NALM6 (cell line): ENCODE results near the genes SLC1A1, JAK2, INSL6 and PLGRKT.

DNA sequence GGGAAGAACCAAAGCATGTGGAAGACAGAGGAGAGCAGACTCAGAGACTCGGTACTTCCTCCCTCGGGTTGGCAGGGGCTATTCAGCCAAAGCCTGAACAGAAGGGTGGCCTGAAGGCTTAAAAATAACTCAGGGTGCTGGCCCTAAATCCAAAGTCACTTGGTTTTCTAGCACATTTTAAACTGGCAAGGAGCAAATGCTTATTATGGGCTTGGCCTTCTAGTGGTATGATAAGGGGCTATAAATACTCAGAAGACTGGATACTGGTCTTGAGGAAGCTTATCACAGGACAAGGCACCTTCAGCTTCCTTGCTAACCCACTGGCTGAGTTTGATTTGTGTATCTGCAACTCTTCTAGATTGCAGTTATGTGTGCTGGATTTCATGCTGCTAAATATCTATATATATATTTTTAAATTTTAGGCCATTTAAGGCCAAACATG is 206.5 kb downstream of the GLIS3 start:
- PRO-cap: no peak

- PRO-cap: no peak
Observed at GRCh38 chr9:4277624-4278225, 22.1 kb downstream of the GLIS3 start.

DNA sequence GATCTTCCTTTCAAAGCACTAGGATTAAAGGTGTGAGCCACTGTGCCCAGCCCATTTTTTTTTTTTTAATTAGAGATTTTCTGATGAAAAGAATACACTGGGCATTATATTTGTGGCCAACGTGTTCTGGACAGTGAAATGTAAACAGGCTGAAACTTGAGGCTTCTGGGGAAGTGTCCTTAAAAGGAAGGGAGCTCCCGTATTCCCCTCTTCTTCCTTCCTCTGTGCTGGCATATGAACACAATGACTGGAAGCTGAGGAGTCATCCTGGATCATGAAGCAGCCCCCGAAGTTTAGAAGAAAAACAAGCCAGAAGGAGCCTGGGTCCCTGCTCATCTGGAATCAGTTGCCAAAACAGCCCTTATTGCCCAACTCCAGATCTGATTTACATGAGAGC is 65.5 kb upstream of the SLC1A1 start:
- PRO-cap: no peak

- PRO-cap: no peak
Observed at GRCh38 chr9:4489884-4490718, at the start of gene SLC1A1. TSS of gene SLC1A1 (plus strand) at chr9:4490468.

DNA sequence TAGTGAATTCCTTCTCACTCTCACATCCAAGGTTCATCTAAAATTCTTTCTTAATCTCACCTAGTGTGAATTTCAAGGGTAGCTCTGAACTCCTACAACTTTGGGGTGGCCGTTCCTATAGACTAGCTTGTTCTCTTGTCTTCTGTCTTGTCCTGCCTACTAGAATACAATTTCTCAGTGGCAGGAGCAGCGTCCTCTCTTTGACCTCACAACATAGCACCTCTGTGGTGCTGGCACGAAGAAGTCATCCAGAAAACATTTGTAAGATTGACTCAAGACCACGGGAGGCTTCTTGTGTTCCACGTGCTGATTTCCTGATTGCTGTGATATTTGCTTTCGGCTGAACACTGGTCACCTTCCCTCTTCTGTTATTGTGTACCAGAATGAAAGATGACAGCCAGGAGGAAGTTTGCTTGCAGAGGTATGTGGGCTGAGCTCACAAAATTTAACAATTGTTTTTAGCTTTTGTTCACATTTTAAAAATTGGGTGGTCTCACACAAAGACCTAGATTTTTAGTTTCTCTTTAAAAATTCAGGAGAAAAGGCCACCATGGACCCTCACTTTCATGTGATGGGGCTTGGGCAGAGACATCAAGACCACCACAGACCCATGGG is 27.1 kb downstream of the SLC1A1 start:
- PRO-cap: no peak

- PRO-cap: no peak
Observed at GRCh38 chr9:4584490-4585588, 77.3 kb upstream of the PLPP6 start.

- PRO-cap: no peak
Observed at GRCh38 chr9:4711733-4712714, 29.0 kb downstream of the AK3 start.

DNA sequence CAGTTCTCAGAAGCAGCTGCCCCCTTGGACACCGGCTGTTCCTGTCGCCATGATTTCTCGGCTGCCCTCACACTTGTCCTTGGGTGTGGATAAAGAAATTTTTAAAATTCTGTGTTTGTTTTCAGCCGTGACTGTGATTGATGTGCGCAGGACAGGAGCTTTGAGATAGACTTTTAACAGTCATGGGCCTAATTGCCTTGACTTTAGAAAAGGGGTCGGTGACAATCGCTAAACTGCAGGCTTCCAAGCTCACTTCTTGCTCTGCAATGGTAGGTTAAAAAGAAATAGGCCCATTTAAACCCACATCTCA is 882 bp downstream of the RCL1 start:
- PRO-cap: no peak

GRCh38 chr9:4803229-4804257 is 10.8 kb downstream of the RCL1 start:
- PRO-cap: no peak

DNA sequence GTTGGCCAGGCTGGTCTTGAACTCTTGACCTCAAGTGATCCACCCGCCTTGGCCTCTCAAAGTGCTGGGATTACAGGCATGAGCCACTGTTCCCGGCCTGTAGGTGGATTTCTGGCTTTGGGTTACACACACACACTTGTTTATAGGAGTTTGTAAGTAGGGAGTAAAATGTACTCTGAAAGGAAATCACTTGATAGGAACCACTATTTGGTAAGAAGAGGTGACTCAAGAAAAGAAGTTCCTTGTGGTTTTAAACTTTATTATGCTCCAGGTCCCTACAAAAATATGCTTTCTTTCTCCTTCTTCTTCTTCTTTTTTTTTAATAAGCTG is 42.8 kb upstream of the JAK2 start:
- PRO-cap: no peak

- PRO-cap: bidirectional peak, plus-strand start at chr9:4984854, minus-strand start at chr9:4984824; bidirectional peak, plus-strand start at chr9:4985086, minus-strand start at chr9:4985204
Observed at GRCh38 chr9:4984707-4985416, at the start of gene JAK2. TSS of gene JAK2 (plus strand) at chr9:4985272.

- PRO-cap: no peak
Observed at GRCh38 chr9:4986234-4986928, 1.3 kb downstream of the JAK2 start.

DNA sequence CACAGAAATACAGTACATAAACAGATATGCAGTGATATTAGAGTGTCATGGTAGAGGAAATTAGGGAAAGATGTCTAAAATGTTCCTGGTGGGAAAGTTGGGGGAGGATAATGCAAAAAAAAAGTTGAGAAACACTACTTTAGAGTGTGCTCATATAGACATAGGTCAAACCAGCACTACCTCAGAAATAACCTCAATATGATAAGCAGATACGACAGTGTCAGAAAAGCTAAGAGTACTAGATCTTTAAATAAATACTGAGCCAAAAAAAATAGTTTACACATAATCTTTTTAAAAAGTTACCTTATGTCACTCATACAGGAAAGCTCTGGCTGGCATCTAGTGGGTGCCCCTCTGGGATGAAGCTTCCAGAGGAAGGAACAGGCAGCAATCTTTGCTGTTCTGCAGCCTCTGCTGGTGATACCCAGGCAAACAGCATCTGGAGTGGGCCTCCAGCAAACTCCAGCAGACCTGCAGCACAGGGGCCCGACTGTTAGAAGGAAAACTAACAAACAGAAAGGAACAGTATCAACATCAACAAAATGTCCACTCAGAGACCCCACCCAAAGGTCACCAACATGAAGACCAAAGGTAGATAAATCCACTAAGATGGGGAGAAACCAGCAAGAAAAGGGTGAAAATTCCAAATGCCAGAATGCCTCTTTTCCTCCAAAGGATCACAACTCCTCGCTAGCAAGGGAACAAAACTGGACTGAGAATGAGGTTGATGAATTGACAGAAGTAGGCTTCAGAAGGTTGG is 52.1 kb downstream of the INSL6 start:
- PRO-cap: no peak

GRCh38 chr9:5133882-5134156 is 51.6 kb downstream of the INSL6 start:
- PRO-cap: no peak

- PRO-cap: no peak
Observed at GRCh38 chr9:5185450-5185912, at the start of gene INSL6. TSS of gene INSL6 (minus strand) at chr9:5185639.

DNA sequence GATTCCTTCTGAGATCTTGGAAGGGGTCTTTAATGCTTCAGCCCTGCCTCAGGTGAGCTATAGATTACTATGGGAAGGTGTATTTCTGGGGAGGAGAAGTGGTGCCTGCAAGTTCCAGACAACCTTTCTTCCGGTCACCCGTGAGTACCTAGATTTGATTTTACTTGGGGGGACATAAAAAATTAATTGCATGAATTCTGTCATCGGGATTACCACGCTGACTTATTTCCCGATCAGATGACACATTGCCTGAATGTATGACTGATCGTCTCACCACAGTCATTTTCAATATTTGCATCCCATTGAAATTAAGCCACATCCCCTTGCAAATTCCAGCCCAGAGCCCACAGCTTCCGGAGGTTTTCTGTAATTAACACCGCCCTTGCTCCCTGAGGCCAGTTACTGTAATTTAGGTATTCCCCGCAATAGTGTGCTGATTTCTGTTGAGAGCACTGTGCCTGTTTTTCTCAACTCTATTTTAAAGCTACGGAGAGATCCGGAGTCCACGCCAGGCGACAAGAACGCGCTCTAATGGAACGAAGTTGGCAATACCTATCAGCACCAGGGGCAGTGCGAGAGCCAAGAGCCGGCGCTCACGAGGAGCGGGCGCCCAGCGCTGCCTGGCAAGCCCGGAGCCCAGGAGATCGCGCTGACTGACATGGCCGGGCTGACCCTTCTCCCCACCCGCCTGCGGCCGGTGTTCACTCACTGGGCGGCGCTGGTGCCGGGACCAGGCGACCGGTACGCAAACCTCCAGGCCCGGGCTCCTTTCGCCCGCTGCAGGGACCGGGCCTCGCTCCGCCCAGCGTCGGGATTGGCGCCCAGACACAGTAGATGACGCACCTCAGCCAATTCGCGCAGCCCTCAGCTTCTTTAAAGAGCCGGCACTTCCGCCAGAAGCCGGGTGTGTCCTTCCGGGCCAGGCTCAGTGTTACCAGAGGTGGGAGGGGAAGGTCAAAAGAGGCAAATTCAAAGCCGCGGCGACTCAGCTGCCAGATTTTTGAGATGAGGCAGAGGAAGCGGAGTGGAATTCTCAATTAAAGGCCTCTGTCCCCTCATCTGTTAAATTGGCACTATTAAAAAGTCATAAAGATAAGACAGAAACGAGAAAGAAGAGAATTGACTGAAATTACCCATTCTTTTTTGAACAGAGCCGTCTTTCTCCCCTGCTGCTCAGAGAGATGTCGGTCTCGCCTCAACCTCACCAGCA is at the start of gene PLGRKT:
Gene PLGRKT, minus strand, starts transcription at position 846 of the 1,210 bp plus-strand sequence.
- PRO-cap: bidirectional peak, plus-strand start at position 548 of the sequence, minus-strand start at position 527 of the sequence; bidirectional peak, plus-strand start at position 931 of the sequence, minus-strand start at position 779 of the sequence

DNA sequence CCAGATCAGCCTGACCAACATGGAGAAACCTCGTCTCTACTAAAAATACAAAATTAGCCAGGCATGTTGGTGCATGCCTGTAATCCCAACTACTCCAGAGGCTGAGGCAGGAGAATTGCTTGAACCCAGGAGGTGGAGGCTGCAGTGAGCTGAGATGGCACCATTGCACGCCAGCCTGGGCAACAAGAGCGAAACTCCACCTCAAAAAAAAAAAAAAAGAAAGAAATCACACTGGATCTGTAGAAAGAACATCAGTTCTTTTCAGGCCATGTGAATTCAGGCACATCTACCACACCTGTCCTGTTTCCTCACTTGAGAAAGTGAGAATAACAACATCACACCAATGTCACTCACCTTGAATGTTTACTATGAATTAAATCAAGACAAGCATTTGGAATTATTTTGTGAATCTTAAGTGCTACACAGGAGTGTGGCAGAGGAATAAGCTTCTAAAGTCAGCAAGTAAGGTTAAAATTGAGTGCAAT is 2.2 kb upstream of the RIC1 start:
- PRO-cap: bidirectional peak, plus-strand start at position 254 of the sequence, minus-strand start at position 177 of the sequence

DNA sequence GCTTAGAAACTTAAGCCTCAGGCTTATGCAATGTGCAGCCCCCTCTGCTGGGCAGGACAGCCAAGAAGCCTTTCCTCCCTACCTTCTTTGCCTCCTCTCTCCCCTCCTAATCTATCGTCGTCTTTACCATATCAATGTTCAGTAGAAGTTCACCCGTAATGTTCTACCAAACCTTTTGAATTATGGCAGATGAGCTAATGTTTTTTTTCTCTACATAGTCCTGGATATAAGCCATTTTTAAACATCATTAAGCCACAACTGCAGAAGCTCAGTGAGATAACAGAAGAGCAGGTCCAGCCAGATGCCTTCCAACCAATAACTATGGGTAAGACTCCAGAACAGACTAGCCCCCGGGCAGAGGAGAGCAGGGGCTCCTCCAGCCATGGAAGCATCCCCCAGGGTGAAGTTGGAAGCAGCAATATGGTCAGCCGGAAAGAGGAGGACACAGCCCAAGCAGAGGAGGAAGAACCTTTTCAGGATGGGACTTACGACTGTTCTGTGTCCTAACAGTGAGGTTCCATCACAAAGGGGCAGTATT is 59.1 kb downstream of the ERMP1 start:
- PRO-cap: no peak

- PRO-cap: unidirectional peak, minus-strand start at chr9:5842156
Observed at GRCh38 chr9:5841526-5842441, 8.9 kb upstream of the ERMP1 start.

GRCh38 chr9:5869744-5870159 is 20.9 kb upstream of the MLANA start:
- PRO-cap: no peak